ENCODE results near the genes CHCHD10, SLC2A11, DDT and GSTT4.

- PRO-cap, result no peak
Measured at GRCh38 chr22:22357195-22357951, 112.8 kb downstream of the VPREB1 start.

- PRO-cap, result no peak
Measured at GRCh38 chr22:22849803-22850232, 37.8 kb upstream of the IGLL5 start.

DNA sequence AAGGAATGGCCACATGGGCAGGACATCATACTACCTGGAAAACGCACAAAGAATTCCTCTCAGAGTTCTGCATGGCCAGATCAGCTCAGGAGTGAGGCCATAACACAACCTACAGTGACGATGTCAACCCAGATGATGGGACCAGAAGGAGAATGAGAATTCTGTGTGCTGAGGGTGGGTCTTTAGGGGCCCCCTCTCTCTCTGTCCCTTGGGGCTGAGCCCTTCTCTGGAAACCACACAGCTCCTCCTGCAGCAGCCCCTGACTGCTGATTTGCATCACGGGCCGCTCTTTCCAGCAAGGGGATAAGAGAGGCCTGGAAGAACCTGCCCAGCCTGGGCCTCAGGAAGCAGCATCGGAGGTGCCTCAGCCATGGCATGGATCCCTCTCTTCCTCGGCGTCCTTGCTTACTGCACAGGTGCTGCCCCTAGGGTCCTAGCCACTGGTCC, 7.2 kb upstream of the IGLL5 start:
- PRO-cap, result no peak

GRCh38 chr22:23067789-23068049, 2.6 kb upstream of the GNAZ start:
- PRO-cap, result no peak

- PRO-cap, result no peak
Measured at GRCh38 chr22:23270003-23270514, 89.8 kb downstream of the BCR start.

DNA sequence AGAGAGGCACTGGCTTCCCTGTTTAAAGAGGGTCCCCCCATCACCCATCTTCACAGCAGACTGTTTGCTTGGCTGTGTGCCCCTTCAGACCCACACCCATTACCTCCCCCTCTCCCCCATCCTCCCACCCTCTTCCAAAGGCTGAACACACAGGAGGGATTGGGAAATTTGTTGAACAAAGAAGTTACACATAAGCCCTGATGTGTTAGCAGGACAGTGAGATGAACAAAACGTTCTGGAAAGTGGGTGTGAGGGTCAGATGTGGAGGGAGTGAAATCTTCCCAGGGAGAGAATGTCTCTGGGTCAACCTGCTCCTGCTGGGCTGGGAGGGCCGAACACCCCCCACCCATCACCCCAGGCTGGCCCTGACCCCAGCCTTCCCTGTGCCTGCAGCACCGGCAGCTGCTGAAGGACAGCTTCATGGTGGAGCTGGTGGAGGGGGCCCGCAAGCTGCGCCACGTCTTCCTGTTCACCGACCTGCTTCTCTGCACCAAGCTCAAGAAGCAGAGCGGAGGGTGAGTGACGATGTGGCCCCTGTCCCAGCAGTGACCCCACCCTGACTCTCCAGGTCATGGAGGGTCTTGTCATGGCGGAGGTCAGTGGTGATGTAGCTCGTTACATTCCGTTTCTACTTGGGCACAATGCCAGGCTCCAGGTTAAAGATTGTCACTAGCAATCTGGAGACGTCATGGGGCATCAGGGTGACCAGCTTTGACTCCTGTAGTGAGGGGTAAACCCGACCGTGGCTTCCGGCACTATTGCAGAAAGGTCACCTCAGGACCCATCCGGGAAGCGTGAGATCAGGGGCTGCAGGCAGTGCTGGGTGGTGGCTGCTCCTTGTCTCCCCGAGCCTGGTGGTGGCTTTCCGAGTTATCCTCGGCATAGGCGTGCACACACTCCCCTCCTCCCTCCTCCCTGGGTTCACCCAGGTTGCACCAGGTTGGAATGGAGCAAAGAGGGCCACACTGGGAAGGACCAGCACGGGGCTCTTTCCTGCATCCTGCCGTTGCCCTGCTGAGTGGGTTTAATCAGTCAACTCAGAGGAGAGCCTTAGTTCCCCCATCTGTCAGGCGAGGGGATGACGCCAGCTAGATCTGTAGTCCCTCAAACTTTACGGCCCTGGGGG, 103.6 kb downstream of the BCR start:
- PRO-cap, result no peak

DNA sequence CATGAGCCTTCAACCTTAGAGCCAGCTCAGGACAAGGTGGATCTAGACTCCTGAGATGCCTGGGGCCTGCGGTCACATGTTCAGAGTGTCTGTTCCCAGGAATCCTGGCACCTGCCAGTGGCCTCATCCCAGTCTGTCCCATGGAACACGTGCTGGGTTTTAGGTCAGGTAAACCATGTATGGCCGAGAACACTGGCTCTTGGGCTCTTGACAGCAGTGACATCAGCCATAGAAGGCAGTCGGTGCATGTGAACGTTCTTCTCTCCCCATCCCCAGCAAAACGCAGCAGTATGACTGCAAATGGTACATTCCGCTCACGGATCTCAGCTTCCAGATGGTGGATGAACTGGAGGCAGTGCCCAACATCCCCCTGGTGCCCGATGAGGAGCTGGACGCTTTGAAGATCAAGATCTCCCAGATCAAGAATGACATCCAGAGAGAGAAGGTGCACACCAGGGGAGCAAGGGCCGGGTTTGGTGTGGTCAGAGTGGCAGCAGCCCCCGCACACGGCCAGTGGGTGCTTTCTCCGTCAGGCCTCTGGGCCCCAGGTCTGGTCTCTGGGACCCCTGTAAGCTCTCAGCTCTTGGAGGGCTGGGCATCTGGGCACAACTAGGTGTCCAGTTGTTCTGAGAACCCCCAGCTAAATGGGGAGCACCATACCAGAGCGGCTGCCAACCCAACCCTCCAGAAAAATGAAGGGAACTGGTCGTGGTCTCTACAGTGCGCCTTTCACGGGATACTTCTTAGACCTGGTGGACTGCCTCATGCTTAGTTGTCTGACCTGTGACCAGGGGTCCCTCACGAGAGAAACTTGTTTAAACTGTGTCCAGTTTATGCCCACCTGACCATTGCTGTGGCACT, 104.7 kb downstream of the BCR start:
- PRO-cap, result no peak

DNA sequence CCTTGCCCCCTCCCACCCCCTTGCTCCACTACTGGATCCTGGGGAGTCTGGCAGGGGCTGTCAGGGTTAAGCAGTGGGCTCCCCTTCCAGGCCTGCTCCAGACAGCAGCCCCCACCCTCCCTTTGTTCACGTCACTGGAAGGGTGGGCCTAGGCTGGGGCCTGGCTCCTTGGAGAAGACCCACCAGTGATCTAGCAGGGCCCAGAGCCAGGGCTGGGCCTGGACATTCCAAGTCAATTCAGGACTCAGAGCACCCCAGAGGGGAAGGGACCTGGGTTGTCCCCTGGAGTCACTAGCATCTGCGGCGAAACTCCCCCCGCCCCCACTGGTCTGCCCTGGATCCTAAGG, 45.9 kb downstream of the IGLL1 start:
- PRO-cap, result no peak

DNA sequence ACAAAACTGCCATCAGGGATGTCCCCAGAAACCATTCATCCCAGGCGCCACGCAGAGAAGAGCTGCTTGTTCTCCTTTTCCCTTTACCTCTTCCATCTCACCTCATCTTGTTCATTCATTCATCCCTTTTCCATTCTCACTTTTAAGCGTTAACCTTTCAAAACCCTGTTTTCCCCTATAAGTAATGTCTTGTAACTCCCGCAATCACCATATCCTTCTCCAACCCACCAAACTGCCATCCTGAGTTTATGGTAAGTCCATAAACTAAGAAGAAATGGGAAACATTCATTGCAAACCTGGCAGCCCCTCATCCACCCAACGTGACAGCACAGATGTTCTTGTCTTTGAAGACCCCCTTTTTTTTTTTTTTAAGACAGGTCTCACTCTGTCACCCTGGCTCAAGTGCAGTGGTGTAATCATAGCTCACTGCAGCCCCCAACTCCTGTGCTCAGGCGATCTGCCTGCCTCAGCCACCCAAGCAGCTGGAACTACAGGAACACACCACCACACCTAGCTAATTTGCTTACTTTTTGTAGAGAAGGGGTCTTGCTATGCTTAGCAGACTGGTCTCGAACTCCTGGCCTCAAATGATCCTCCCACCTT, 26.7 kb upstream of the DRICH1 start:
- PRO-cap, result no peak

DNA sequence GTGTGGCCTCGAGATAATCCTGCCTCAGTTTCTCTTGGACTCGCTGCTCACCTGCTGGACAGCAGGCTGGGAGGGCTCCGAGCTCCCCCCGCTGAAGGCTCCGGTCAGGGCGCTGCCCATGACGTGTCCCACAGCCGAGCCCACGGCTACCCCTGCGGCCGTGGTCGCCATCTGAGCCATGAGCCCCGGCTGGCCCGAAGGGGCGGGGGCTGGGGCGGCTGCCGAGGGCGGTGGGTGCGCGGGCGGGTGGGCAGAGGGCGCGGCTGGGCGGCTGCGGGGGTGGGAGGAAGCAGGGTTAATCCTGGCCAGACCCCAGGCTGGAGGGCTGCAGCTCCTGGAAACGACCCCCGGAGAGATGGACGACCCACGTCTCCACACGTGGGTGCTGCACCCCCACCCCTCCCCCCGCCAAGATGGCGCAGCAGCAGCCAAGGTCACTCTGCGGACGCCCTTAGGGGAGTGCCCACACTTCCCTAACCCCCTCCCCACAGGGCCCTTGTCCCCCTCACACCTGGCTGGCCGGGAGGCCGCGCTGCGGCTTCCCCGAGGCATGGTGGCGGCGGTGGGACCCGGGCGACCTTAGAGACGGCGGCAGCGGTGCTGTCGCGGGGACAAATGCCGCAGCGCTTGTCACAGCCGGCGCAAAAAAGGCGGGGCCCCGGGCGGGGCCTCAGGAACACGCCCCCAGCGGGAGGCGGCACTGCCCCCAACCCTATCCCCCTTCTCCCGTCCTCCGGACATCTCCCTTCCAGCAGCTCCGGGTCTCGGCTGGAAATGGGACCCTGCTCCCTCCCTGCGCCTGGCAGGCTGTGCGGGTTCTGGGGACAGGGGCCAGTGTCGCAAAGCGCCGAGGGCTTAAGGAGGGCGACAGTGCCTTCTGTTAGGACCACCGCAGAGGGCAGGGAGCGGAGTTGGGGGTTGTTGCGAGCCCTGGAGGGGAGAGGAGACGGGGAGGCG, at the start of gene CHCHD10:
Gene CHCHD10 (minus strand): TSS at position 650 of the 957 bp plus-strand sequence.
- PRO-cap, result bidirectional peak, plus-strand start at position 746 of the sequence, minus-strand start at position 623 of the sequence

DNA sequence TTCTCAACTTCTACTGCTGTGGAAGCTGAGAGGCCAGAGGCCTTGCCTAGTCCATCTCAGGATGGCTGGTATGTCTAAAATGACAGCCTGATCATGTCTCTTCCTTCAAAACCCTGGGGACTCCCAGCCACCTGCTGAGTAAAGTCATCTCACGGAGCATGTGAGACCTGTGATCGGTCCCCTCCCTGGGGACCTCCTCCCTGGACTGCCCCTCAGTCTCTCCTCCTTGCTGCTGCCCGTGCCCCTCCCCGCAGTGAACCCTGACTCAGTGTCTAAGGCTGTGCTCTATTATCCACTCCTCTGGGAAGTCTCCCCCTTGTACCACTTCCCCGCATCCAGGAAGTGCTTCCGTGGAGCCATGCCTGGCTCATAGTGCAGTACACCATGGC, 13.6 kb downstream of the SMARCB1 start:
- PRO-cap, result no peak

DNA sequence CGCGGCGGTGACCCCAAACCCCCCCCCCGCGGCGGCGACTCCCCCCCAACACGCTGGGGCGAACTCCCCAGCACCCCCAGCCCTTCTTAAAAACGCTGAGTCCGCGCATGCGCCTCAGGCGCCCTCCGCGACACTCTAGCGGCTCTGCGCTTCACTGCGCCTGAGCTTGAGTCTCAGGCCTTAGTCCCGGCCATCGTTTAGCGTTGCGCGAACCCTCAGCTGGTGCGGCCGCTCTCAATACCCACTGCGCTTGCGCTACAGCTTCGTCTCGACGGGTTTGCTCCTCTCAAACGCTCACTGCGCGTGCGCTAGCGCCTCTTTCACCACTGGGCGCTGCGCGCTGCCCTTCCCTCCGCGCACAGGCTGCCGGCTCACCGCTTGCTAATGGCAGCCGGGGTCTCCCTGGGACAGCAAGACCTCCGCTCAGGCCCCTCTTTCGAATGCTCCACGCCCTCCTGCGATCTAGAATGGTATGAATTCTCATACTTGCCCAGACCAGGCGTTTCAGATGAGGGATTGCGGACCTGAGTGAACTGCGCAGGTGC, at the start of gene SLC2A11:
Gene SLC2A11 (plus strand): TSS at position 316 of the 545 bp plus-strand sequence.
- PRO-cap, result bidirectional peak, plus-strand start at position 363 of the sequence, minus-strand start at position 193 of the sequence

GRCh38 chr22:23881687-23882201, 12.4 kb upstream of the MIF start:
- PRO-cap, result no peak

DNA sequence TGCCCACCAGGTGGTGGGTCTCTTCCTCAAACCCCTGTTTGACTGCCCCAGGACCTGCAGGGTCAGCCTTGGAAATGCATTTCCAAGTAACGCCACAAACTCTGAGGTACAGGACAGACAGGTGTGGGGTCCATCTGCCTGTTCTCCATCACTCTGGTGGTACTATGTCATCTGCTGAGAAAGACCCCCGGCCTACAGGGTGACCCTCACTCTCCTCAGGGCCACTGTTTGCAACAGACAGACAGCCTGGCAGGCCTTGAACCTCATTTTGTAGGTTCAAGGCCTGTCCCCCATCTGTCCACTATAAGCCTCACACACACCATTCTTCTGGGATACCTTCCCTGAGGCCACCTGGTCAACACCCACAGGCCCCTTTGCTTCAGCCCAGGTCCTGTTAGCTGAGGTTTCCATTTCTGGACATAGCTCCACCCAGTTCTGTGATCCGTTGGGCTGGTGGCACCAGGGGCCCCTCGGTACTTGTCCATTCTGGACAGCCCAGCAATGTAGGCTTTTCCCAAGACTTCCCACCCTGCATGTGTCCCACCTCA, 3.0 kb downstream of the MIF start:
- PRO-cap, result no peak

GRCh38 chr22:23974198-23974738, at the start of gene DDT:
Gene DDT, minus strand, starts transcription at chr22:23974441.
- PRO-cap, result no peak

DNA sequence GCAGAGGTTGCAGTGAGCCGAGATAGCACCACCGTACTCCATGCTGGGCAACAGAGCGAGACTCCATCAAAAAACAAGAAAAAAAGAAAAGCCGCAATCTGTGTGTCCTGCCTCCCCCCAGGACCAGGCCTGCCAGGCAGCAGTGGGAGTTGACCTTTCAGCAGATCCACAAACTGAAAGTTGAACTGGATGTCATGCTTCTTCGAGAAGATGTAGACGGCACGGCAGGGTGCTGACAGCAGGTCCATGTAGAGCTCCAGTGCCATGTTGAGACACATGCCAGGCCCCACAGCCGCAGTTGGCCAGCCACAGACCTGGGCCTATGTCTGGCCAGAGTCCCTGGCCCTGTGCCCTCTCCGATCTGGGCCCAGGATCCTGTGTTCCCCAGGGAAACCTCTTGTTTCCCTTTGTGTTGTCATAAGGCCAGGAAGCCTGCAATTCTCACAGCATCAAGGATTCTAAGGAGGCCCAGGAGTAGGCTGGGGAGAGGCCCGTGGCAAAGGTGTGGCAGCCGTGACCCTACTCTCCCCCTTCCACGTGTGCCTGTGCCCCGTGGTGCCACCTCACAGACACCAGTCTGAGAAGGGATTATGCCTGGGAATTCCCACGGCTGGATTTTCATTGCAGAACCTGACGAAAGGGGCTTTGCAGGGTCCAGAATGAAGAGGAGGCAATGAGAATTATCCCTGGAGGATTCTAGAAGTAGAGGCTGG, at the start of gene GSTT4:
Gene GSTT4 (minus strand): TSS at position 363 of the 713 bp plus-strand sequence.
- PRO-cap, result no peak

DNA sequence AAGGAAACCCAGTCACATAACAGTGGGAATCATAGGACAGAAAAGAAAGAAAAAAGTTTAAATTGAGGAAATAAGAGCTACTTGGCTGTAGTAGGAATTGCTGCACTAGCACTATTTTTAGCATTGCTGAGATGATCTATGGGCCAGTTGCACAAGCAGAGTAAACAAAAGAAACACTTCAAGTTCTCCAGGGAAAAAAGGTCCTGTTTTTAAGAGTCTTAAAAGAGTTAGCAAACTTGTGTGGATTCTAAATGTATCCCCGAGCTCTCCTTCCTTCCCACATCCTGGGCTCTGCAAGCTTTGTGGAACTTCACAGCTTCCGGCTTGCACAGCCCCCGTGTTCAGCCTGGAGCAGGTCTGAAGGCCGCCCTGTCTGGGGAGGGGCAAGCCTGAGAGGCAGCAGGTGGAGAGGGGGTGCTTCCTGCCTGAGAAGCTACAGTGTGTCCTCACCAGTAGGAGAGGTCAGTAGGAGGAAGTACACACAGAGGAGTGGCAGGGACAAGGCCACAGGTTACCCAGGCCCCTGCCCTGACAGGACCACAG, 35.1 kb upstream of the SUSD2 start:
- PRO-cap, result no peak

DNA sequence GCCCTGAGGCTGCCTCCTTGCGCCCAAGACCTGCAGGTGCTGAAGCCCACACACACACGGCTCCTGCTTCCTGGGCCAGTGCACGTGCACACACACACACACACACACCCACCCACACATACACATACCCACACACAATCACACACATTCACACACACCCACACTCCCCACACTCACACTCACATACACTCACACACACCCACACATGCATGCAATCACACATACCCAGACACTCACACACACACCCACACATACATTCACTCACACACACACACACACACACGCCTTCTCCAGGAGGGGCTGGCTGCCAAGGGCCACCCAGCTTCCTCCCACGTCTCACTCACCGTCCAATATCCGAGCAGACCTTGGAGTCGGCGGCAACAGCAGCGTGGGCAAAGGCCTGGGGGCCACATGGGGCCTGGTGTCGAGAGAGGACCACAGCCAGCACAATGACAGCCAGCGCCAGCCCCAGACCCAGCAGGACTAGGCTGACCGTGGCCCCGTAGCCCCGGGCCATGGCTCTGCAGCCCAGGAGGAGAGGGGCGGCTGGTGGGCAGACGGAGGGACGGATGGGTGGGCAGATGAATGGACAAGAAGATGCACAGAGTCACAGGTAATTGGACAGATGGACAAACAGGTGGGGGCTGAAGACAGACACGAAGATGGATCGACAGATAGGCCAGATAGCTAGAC, 527 bp downstream of the GGT5 start:
- PRO-cap, result no peak

DNA sequence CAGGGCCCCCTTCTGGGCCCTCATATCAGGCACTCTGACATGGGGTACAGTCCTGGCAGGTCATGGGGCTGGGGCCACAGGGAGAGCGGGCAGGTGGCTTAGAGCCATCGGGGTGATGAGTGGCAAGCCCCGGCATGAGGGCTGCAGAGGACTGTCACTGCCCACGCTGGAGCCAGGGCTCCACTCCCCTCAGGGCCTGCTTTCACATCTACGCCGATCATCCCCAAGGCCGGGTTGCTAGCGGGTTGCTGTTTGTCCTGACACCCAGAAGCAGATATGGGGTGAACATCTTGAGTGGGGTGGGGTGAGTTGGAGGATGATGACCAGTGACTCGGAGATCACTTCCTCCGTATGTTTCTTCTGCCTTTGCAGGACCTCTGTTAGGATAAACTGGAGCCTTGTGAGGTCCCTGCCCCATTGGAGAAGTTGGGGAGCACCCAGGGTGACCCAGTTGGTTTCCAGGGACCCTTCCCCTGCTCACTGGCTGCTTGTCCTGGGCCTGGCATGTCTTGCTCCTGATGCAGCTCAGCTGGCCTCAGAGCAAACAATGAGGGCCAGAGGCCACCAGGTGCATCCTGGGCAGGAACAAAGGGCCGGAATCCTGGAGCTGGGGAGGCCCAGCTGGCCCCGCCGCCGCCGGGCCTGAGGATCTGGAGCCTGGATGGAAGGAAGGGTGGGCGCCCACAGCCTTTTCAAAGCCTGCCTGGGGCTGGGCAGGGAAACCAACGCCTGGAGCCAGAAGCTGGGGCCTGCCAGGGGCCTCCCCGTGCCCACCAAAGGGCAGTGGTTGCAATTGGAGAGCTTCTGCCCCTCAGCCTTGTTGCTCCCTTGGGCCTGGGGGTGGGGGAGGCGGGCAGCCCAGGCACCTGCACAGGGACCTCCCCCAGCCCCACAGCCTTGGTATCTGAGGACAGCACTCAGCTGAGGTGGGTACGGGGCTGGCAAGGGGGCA, 7.5 kb upstream of the ADORA2A start:
- PRO-cap, result no peak

DNA sequence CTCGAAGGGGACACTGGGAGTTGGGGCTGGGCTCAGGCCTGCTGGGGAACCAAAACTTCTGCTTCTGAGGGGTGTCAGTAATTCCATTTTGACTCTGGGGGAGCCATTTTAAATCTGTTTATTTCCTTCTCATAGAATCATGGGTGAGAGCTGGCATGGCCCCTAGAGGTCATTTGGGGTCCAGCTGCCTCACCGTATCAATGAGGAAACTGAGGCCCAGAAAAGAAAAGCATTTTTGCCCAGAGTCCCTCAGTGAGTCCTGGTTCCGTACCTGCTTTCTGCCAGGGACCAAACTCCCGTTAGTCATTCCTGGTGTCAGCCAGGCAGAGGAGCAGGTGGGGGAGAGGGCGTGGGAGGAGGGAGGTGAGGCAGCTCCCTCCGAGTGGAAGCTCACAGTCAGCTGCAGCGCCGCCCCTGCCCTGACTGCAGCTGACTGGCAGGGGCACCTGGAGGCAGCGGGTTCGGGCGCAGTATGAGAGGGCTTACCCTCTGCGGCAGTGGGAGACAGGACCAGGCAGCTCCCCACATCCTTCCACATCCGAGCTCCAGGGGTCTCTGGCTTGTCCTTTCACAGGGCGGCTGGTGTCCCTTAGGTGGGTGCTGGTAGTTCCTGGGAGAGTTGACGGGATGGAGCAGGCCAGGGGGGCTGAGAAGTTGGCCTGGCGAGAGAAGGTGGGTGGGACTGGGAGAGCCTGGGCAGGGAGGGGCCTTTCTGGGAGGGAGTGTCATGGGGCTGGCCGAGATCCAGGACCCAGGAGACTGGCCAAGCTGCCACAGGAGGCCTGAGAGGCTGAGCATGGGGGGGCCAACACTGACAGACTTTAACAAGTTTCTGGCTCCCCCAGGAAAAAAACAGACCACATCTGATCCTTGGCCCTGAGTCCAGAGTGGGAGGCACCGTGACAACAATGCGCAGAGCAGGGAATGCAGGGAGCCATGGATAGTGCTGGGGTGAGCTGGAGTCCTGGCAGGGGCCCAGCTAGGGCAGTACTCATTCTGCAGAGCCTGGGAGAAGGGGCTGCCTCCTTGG, 4.7 kb downstream of the ADORA2A start:
- PRO-cap, result no peak

Data from ReNcell CX (cell line).